Measurements from ENCODE around the gene ULK2.

DNA sequence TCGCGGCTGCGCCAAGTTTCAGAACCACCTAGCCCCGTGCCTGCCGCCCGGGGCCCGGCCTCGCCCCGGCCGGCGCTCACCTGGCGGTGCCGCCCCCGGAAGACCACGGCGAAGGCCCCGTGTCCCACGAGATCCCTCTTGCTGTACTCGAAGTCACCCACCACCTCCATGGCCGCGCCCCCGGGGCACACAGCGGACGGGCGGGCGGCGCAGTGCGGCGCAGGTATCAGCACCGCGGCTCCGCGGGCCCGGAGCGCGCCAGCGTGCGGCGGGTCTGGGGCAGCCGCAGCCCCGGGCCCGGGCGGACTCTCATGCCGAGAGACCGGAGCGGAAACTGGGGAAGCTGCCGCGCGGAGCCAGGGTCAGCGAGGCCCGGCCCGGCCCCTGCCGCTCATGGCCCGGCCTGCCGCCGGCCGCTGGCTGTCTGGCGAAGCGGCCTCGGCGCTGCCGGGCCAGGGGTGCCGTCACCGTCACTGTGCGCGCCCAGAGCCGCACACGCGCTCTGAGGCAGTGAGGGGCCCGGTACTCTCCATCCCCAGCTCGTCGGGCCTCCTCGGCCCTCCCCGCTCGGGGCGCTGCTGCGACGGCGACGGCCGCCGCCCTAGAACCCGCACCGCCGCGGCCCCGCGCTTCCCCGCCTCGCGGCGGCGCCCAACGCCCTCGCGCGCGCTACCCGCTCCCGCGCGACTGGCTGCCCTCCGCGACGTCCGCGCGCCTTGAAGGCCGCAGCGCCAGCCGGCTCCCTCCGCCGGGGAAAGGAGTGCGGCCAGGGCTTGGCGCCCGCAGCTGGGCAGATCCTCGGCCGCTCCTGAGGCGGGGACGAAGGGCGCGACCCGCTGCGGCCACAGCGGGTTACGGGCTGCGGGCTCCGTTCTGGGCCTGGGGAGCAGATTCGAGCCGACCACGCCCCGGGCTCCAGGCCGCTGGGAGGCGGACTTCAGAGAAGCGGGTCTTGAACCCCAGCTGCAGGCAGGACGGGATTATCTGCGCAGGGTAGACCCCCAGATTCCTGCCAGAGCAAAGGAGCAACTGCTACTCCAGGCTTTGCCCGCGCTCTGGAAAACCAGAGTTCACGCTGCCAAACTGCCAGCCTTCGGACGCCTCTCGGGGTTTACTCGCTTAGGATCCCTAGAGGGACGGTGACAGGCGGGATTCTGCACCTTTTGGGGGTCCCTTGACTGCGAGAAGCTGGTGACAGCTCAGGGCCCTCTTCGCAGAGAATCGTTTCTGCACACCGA is at the start of gene ULK2:
TSS of gene ULK2 (minus strand) at position 689 of the 1,238 bp plus-strand sequence.
- RRBS, 2 experiments: under 1% methylated on average over 55 of the region's 150 CpGs

- RRBS, 2 experiments: 83 to 88% methylated on average over 5 to 8 of the region's 47 CpGs
Measured at GRCh38 chr17:19979831-19980885, 2.5 kb upstream of the AKAP10 start.

DNA sequence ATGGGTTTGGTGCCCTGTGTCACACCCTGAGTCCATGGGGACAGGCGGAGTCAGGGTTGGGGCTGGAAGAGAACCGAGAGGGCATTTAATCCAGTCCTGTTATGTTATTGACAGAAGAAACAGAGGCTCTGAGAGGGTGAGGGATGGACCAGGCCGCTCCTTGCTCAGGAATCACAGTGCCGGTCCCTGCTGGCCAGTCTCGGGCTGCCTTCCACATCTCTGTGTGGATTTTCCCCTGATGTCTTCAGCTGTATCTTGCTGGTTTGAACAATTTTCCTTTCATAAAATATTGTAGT is 86.6 kb downstream of the SPECC1 start:
- RRBS, 2 experiments: no CpG with 5 or more reads among the region's 5 CpGs

- RRBS, 2 experiments: no CpG with 5 or more reads among the region's 2 CpGs
Measured at GRCh38 chr17:20206157-20206546, 197.0 kb downstream of the SPECC1 start.

DNA sequence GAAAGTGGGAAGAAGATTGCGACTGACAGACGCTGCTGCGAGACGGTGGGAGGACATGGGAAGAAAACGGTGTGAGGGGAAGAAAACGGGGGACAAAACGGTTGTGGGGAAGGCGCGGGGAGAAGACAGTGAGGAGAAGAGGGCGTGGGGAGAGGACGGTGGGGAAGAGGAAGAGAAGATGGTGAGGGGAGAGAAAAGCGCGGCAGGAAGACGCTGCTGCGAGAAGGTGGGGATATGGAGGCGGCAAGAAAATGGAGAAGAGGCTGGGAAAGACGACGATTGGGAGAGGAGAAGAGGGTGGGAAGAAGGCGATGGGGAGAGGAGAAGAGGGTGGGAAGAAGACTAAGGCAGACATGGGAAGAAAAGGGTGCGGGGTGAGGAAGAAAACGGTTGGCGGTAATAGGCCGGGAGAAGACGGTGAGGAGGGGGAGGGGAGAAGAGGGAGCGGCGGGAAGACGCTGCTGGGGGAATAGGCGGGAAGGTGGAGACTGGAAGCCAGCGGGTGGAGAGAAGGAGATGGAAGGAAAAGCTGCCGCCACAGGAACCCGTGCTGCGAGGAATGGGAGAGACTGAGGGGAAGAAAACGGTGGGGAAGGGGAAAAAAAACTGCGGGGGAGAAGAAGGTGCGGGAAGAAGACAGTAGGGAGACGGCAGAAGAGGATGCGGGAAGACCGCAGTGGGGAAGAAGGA is 46.9 kb upstream of the CDRT15L2 start:
- RRBS, 2 experiments: no CpG with 5 or more reads among the region's 38 CpGs

DNA sequence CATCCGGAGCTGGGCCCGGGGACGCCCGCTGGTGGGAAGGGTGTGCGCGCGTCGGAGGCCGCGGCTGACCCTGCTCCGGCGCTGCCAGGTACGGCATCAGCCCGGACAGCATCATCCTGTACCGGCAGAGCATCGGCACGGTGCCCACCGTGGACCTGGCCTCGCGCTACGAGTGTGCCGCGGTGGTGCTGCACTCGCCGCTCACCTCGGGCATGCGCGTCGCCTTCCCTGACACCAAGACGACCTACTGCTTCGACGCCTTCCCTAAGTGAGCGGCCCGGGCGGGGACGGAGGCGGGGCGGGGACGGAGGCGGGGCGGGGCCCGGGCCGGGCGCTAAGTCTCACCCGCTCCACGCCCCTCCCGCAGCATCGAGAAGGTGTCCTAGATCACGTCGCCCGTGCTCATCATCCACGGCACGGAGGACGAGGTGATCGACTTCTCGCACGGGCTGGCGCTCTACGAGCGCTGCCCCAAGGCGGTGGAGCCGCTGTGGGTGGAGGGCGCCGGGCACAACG is 199.1 kb downstream of the USP22 start:
- RRBS, 2 experiments: 1 to 4% methylated on average over 7 of the region's 65 CpGs

- RRBS, 2 experiments: no CpG with 5 or more reads among the region's 32 CpGs
Measured at GRCh38 chr17:20896002-20896524, 146.7 kb downstream of the USP22 start.

- RRBS, 2 experiments: no CpG with 5 or more reads among the region's 6 CpGs
Measured at GRCh38 chr17:20927522-20927995, 115.3 kb downstream of the USP22 start.

DNA sequence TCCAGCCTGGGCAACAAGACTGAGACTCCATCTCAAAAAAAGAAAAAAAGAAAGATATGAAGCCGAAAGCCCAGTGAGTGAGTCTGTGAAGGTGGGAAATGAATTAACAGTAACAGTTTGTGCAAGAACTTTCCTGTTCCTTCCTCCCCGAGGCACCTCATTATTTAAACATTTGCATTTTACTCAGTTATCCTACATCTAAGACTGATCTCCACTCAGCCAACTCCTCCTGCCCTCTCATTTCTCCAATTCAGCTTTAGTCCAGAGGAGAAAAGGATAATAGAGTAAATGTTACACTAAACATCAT is 85.0 kb downstream of the USP22 start:
- RRBS, 2 experiments: no CpG with 5 or more reads among the region's 2 CpGs

DNA sequence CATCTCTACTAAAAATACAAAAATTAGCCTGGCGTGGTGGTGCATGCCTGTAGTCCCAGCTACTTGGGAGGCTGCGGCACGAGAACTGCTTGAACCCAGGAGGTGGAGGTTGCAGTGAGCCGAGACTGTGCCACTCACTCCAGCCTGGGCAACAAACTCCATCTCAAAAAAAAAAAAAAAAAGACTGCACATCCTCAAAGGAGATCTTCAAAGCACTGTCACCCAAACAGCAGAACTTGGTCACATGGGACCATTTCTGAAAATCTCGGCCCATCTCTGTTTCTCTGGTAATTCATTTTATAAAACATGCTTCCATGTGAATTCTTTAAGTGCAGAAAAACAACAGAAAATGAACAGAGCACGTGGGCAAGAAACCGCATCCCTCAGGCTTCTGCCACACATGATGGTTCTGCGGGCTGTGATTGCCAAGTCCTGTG is 41.9 kb downstream of the USP22 start:
- RRBS, 2 experiments: no CpG with 5 or more reads among the region's 8 CpGs

- RRBS, 2 experiments: no CpG with 5 or more reads among the region's 7 CpGs
Measured at GRCh38 chr17:21016937-21017333, 25.9 kb downstream of the USP22 start.

GRCh38 chr17:21020030-21020614 is 22.7 kb downstream of the USP22 start:
- RRBS, 2 experiments: no CpG with 5 or more reads among the region's 6 CpGs

DNA sequence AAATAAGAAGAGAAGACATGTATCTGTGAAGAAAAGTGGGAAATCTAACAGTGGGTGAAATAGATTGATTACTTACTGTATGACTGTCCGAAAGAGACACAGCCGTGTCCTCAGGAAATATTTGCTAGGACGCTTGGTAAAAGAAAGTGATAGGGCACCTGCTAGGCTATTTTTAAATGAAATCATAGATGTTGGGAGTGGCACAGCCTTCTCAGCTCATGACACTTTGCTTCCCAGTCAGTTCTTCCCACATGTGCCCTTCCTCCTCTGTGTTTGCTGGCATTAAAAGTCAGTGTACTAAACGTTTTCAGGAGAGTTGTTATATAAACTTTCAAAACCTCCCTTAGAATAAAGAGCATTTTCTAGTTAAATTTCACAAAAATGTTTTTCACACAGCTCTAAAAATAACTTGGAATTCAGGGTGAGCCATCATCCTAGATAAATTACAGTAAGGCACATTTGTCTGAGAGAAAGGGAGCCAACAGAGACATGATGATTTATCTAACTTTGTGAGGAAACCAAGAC is 34.9 kb downstream of the DHRS7B start:
- RRBS, 2 experiments: no CpG with 5 or more reads among the region's 4 CpGs

DNA sequence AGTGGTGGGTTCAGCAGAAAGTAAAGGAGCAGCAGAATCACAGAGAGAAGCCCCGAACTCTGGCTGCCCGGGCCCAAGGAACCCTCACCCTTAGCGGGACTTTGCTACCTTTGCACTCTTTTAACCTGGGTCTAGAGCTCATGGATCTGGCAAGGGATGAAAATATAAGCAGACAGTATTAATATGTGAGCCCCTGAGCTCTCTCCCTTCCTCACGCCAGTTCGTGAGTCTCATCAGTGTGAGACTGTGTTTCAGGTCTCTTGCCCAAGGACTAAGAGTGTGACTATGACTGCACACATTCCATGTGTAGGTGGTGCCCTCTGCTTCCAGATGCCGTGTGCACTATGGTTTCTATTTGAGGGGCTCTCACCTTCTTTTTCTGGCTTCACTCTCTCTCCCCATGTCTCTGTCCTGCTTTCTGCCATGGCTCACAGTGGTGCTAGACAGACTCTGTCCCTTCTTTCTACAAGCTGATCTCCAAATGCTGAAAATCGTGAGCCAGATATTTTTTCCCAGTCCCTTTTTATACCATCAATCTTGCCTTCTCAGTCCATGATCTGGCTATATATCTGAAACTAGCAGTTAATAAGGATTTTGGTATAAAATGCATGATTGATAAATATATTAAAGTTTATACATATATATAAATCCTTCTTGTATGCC is 40.6 kb downstream of the DHRS7B start:
- RRBS, 2 experiments: no CpG with 5 or more reads among the region's 7 CpGs

GRCh38 chr17:21289395-21290775 is 5.4 kb downstream of the MAP2K3 start:
- RRBS, 2 experiments: no CpG with 5 or more reads among the region's 28 CpGs

DNA sequence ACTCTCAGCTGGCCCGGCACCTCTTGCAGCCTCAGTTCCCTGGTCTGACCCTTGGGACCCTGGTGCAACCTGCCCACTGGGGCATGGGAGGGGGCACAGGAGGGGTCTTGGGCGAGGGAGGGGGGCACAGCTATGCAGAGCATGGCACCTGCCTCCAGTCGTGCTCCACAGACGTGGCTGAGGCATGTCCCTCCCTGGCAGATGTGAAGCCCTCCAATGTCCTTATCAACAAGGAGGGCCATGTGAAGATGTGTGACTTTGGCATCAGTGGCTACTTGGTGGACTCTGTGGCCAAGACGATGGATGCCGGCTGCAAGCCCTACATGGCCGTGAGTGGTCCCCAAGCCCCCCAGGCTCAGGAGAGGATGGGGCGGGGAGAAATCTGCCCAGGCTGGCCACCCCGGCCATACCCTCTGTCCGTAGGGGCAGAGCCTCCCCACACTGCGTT is 19.7 kb downstream of the MAP2K3 start:
- RRBS, 2 experiments: 90 to 92% methylated on average over 1 of the region's 11 CpGs

- RRBS, 2 experiments: 84 to 94% methylated on average over 4 of the region's 14 CpGs
Measured at GRCh38 chr17:21310964-21311523, 26.5 kb downstream of the MAP2K3 start.

DNA sequence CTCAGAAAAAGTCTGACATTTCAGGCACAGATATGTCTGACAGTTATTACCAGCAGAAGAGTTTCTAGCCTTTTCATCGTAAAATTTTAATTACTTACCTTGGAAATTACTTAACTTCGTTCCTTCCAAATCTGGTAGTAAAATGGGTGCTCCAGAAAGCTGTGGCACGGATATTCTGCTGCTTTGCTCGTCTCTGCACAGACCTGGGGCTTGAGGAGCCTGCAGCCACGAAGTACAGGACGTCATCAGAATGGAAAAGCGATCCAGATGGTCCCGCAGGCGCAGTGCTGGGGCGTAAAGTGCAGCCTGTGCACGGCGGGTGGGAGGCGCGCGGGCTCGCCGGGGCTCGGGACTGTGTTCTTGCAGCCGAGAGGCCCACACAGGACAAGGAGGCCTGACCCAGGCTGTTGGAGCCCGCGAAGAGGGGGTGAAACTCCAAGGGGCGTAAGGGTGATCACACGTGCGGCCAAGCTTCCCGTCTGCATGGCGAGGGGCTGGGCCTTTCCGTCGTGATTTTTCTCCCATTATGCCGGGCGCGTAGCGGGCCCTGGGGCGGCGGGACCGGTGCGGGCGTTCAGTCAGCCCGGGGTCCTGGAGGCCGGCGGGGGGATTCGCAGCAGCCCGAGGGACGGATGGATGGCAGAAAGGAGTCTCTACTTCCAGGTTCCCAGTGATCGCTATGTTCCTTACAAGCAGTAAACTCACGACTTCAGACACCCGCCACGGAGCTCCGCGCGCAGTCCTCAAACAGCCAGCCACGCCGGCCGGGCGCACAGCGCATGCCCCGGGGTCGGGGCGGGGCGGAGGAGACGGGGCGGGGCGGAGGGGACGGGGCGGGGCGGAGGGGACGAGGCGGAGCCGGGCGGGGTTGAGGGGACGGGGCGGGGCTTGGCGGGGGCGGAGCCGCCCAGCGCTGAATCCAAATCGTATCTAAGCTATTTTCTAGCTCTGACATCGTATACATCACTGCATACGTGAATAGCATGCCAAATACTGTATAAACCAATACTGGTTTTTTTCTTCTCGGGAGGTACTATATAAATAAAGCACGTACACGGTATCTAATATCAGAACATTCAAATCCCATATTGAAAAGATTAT is 141.1 kb upstream of the KCNJ18 start:
- RRBS, 2 experiments: 4 to 7% methylated on average over 6 to 12 of the region's 81 CpGs

GRCh38 chr17:22090279-22090930 is 398.1 kb downstream of the KCNJ18 start:
- RRBS, 2 experiments: no CpG with 5 or more reads among the region's 25 CpGs

- RRBS, 2 experiments: no CpG with 5 or more reads among the region's 5 CpGs
Measured at GRCh38 chr17:27239016-27239504, 54.9 kb upstream of the WSB1 start.